Hematopoietic multipotent progenitor cell (in vitro differentiated cells): ENCODE data around the genes GJC1 and ARL17B.

- CAGE, long polyA plus RNA = no peak
Measured at GRCh38 chr17:44829363-44830340, at the start of gene GJC1. GJC1 (minus strand) TSS chr17:44830287.

- CAGE, long polyA plus RNA = no peak
Measured at GRCh38 chr17:44979395-44979907, 11.3 kb upstream of the C1QL1 start.

DNA sequence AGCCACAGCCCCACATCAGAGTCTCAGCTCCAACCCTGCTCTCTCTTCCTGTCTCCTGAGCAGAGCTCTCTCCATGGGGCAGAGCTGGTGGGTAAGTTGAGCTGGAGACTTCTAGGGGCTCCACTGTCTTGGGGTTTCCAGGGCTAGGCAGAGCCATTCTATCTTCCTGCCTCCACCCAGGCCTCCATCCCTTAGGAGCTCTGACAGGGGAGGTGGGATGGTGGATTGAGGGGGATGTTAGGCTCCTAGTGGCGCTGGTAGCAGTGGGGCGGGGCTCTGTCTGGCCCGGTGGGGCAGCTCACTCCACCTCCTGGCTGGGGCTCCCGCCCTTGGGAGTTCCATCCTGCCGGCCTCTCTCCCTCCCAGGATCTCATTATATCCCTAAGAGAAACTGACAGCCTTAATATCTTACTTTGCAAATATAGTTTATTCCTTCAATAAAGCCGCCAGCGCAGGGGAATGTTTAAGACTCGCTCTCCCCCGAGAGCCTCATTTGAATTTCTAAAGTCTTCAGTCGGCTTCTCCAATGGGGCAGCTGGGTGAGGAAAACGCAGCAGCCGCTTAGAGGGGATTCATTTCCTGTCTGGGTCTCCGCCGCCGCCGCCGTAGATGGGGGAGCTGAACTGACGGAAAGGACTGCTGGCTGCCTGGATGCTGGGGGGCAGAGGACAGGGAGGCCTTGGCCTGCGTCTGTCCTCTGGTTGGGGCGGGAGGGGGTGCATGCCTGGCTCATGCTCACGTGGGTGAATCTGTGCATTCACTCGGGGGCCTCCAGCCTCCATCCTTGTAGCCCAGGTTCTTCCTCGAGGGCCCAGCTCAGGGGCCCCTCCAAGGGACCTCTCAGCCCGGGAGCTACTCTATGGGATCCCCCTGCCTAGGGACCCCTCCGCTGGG is 19.4 kb upstream of the C1QL1 start:
- CAGE, long polyA plus RNA = no peak

DNA sequence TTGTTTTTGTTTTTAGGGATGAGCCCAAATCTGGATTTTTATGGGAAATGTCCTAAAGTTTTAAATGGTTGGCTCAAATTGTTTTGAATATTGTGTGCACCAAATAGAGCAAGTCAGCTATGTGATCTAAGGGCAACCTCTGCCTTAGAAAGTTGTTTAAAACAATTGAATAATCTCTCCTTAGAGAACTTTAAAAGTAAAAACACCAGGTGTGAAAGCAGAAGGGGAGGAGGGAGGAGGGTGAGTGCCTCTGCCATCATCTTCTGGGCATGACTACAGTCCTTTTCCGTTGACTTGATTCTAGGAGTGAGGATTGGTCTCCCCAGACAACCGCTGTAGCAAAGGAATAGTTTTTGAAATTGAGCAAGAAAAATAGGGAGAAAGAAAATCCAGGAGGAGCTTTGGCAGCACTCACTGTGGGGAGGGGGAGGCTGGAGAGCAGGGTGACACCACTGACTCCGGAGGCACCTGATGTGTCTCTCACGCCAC is 33.4 kb downstream of the PLCD3 start:
- CAGE, long polyA plus RNA = no peak

DNA sequence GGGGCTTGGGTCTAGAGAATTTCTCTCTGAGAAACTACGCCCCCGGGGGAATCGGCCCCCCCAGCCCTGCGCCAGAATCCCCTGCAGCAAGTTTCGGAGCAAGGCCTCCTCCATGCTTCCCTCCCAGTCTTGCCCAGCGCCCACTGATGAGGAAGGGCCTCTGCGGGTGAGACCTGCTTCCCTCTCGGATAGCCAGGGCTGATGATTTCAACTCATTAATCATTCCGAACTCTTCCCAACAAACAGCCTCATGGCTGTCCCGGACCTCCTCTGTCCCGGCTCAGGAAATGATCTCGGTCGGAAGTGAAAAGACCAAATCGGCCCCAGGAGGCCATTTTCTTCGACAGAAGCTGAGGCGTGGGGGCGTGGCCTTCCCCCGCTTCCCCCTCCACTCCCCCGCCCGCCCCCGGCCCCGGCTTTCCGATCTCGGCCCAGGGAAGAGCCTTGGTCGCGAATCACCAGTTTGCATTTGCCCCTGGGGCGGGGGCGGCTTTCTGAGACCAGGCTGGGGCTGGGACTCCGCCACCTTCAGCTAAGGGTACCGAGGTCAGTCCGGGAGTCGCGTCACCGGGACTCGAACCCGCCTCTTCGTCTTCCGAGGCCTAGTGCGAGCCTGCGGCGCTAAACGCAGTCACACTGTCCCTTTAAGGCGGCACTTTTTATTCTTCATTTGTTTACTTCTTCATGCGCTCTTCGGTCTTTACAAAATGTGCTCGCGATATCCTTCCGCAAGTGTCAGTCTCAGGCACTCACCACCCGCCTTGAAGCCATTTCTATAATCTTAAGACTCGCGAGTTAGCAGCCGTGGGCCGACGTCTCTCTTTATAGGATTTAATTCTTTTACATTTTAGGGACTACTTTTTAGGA is 896 bp upstream of the HEXIM1 start:
- CAGE, long polyA plus RNA = no peak

DNA sequence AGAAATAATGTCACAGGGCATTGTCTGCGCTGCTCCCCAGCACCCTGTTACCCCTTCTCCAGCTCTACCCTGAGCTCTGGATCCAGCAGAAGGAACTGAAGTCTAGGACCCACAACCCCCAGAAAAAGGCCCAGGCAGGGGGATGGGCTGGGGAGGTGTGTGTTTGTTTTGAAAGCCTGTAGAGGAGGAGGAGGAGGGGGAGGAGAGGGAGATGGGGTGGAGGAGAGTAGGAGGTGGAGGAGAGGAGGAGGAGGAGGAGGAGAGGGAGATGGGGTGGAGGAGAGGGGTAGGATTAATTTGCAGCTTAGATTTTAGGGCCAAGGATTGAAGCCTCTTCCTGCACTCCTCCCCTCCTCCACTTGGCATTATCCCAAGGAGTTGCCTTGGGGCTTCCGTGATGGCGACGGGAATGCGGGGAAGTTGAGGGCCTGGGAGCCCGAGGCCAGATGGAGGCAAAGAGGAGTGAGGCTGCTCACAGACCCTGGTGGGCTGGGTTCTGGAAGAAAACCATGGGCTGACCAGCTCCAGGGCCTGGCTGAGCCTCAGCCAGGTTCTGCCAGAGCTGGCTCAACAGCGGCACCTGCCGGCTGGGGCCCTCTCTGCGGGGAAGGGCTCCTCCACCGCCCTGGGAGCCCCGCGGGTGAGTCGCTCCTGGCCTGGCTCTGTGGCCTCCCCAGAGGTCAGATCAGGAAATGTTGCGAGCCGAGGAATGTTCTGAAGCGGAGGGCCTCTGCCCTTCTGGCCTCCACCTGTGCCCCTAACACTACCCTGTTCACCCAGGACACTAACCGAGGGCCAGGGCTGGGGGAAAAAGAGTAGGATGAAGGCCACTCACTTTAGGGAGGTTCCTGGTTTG is 24.1 kb upstream of the FMNL1 start:
- CAGE, long polyA plus RNA = no peak

- CAGE, long polyA plus RNA = no peak
Measured at GRCh38 chr17:45243729-45244322, 18.1 kb downstream of the SPATA32 start.

GRCh38 chr17:45256119-45257038 is 5.5 kb downstream of the SPATA32 start:
- CAGE, long polyA plus RNA = no peak

DNA sequence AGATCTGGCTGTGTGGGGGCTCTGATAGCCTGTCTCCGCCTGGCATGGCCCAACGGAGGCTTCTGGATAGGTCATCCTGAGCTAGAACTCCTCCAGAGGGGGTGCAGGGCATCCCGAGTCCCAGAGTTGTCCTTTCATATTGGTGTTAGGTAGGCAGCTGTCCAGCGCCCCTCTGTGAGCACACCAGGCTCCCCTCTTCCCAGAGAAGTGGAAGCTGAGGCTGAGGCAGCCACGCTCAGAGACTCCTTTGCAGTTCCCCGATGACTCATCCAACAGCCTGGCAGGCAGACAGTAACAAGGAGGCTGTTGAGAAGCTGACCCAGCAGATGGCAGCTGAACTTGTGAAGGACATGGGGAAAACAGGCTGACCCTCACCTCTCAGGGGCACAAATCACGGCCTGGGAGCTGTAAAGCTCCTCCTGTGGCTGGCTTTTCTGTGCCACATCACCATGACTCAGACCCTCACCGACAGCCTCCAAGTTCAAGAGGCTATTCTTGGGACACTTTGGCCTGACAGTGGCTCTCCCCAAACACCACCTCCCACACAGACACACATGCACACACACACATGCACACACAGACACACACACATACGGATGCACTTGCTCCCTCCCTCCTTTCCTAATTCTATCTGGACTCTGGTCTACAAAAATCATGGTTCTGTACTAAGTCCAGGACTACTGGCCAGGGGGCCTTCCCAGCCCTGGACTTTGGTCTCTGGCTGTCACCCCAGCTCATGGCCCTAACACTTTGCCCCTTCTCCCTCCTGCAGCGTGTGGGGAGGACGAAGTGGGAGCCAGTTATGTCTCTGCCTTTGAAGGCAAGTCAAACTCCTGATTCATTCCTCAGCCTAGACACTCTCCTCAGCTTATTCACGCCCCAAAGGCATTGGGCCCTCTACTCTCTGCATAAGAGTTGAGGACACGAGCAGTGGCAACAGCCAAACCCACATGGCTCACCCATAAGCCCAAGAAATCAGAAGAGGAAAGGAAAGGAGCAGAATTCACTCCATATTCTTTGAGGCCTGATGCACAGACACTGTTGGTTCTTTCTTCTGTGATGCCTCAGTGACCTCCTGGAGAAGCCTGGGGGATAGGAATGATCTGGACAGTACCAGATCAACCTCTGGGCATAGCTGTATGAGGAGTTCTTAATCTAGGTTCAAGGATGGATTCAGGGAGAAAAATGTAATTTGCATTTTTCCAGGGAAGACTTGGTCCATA is 23.1 kb downstream of the MAP3K14 start:
- CAGE, long polyA plus RNA = no peak

DNA sequence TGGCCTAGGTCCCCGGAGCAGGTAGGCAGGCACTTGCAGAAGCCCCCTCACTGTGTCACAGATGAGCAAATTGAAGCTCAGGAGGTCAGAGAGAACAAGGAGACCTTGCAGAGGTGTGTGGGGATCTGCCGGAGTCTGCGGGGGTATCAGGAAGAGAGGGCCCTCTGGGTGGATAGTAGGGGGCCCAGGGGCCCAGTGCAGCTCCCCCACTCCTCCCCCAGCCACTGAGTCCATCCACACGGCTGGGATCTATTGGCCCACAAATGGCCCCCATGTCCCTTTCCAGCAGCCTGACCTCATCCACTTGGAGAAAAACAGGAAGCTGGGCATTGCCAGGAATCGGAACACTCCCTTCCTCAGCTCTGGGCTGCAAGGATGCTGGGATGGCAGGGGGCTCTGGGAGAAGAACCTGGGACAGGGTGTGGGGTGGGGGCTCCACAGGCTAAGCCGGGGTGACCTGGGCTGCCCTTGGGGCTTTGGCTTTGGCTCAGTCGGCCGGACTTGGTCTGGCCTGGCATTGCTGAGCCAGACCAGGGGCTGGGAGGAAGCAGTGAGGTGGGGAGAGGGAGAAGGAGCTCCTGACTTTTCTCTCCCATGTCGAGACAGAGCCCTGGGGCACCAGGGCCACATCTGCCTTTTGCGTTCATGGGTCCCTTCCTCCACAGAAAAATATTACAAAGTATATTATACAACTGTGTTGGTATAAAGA is 21.5 kb upstream of the MAP3K14 start:
- CAGE, long polyA plus RNA = no peak

DNA sequence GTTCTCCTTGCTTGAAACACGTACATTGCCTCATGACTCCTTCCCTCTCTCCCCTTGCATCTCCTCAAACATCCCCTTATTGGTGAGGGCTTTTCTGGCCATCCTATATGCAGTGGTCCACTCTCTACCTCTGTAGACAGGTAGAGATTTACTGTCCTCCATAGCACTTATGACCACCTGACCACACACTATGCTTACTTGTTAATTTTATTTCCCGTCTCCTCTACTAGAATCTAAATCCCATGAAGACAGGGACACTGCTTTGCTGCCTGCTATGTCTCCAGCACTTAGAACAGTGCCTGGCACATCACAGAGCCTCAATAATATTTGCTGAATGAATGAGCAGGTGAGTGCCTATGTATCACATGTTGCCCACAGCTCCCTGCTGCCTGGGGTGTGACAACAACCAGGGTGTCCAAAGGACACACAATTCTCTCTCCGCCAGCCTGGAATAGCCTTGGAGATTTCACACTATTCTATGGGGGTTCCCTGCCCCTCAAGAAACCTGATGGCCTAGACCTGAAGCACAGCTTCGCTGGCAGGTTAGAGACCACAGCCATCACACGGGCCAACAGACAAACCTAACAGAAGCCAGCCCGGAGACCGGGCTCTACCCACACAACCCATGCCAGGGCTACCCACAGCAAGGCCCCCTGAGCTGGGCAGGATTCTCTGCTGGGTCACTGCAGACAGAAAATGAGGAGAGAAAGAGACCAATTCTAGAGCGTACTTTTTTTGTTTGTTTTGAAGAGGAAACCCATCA is 23.6 kb upstream of the ARHGAP27 start:
- CAGE, long polyA plus RNA = no peak

DNA sequence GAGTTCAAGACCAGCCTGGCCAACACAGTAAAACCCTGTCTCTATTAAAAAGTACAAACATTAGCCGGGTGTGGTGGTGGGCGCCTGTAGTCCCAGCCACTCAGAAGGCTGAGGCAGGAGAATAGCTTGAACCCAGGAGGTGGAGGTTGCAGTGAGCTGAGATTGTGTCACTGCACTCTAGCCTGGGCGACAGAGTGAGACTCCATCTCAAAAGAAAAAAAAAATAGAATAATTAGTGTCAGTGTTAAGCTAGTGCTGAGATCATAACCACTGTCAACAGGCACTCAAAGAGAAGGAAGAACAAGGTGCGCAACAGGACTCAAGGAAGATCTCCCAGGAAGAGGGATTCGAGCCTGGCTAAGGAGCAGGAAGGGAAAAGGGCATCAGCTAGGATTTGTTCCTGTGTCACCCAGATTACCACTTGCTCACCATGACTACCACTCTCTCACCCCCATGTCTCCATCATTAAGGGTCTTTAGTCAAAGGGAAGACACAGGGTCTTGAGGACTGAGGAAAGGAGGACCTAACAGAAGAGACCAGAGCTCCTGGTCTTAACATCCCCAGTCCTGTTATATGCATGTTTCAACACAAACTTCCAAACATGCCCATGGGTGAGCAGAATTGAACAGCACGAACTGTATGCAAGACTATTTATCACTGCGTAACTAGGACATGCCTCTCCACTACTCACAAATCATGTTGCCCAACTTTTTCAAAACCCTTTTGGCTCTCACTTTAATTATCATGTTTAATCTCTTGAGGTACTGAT is 88.3 kb upstream of the PLEKHM1 start:
- CAGE, long polyA plus RNA = no peak

DNA sequence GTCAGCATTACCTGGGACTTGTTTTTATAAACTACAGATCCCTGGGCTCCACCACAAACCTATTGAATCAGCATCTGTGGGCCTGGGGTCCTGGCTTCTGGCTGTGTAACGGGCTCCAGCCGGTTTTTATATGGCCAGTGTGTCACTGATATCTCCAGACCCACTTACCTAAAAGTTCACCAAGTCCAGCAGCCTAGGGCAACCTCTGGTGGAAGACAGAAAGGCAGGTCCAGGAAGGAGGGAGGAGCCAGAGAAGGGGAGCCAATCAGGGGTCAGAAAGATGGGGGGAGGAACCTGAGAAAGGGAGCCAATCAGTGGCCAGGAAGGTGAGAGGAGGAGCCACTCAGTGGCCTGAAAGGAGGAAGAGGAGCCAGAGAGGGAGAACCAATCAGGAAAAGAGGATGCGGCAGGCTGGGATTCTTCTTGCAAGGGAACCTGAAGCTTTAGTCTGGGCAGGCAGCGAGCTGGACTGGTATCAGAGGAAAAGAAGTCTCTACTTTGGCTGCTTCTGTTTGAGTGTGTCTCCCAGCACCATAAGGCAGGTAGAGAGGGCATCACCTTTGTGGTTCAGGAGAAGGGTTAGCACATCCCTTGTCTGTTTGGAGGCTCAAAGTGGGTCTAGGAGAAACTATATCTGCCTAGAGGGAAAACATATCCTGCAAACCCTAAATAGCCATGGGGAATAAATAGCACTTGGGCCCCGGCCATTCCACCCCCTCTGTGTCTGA is 43.5 kb upstream of the CRHR1 start:
- CAGE, long polyA plus RNA = no peak

GRCh38 chr17:46034048-46034971 is 35.3 kb downstream of the STH start:
- CAGE, long polyA plus RNA = no peak

- CAGE, long polyA plus RNA = no peak
Measured at GRCh38 chr17:46107281-46108035, 85.8 kb downstream of the KANSL1 start.

DNA sequence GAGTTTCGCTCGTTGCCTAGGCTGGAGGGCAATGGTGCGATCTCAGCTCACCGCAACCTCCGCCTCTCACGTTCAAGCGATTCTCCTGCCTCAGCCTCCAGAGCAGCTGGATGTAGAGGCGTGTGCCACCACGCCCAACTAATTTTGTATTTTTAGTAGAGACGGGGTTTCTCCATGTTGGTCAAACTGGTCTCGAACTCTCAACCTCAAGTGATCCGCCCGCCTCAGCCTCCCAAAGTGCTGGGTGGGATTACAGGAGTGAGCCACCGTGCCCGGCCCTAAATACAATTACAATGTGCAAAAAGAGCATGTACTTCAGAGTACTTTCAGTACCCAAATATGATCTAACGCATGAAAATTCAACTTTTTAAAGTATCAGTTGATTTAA is 24.9 kb downstream of the KANSL1 start:
- CAGE, long polyA plus RNA = no peak

GRCh38 chr17:46194457-46194906 is 1.3 kb upstream of the KANSL1 start:
- CAGE, long polyA plus RNA = no peak

GRCh38 chr17:46361662-46361815 is at the start of gene ARL17B:
ARL17B (minus strand) TSS chr17:46361766.
- CAGE, long polyA plus RNA = no peak

DNA sequence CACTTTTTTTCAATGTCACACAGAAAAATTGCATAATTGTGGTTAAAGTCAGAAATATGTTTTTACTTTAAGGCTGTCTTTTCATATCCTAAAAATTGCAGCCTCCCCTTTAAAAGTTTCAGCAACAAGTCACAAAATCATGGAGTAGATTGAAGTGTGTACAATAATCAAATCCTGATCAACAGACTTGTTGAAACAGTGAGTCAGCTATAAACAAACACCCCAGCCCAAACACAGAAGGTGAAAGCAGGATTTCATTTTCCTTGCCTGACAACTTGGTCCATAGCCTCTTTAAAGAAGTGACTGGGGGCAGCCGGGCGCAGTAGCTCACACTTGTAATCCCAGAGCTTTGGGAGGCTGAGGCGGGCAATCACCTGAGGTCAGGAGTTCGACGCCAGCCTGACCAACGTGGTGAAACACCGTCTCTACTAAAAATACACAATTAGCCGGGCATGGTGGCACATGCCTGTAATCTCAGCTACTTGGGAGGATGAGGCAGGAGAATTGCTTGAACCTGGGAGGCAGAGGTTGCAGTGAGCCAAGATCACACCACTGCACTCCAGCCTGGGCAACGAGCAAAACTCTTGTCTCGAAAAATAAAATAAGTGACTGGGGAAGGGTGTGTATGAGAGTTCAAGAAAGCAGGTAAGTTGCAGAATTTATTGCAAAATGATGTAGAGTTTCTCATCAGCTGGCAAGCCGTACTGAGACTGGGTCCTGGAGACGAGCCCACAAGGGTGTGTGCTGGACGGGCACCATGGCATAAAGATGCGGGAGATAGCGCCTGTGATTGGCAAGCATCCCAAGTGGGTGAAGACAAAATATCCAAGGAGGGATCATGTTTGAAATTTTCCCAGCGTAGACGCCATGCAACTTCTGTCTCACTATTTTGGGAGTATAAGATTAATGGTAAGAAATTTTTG is 59.6 kb downstream of the WNT3 start:
- CAGE, long polyA plus RNA = no peak

- CAGE, long polyA plus RNA = no peak
Measured at GRCh38 chr17:46772642-46773032, 45.9 kb downstream of the WNT3 start.